Iris pigment epithelial cell (primary cell): ENCODE measurements around a stretch of chr16.

DNA sequence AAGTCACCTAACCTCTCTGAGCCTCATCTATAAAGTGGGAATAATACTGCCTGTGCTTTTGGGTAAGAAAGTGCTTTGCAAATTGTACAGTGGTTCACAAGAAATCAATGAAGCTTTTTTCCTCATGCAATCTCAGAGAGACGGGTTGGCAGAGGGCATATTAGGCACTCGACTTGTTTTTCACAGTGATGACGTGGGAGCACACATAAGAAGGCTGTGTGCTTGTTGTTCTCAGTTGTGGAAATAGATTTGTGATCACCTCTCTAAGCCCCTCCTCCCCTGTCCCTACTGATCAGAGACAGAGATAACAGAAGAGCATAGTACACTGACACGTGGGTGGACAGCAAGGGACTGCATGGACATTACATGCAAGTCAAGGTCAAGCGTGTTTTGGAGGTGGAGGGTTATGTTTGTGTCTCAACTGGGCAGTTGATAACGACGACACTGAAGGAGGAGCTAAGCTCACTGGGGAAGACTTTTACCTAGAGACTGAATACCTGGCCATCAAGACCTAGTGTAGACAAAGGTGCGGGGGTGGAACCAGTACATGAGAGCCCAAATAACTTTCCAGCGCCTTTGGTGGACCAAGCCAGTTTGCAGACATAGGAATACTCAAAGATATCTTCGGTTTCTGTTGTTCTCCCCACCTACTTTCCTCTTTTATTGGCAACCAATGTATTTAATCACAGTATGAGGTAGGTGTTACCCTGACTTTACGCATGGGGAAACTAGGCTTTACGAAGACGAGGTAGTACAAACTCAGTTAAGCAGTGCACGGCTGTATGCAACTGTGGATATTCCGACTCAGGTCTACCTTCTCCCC lies 1.6 kb upstream of the GPT2 start:
- RRBS: no CpG with 5 or more reads among the region's 15 CpGs

DNA sequence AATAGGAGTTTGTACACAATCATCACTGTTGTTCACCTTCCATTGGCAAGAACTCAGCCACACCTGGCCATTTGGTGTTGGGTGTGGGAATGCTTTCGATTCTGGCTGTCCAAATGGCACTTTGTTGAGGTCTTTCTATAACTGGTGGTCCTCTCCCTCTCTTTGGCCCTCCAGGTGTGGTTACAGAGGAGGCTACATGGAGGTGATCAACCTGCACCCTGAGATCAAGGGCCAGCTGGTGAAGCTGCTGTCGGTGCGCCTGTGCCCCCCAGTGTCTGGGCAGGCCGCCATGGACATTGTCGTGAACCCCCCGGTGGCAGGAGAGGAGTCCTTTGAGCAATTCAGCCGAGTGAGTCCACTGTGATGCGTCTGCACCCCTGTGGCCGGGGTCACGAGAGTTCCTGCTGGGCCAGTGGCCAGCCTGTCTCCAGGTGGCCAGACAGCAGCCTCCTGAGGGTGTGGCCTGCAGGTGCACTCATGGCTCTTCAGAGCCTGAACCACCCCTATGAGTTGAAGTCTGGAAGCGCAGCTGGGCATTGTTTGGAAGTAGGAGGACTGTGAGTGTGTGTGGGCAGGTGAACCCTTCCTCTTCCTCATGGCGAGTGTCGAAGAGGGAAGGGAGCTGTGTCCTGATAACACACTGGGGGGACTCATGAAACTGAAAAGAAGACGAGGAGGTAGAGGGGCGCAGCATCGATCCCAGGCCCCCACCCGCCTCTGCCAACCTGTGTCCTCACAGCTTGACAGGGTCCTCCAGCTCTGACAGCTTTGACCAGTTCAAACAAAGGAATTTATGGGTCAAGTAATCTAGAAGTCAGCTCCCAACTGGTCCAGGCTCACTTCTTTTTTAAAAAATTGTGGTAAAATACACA lies 38.1 kb downstream of the GPT2 start:
- RRBS: 83% methylated on average over 1 of the region's 17 CpGs

GRCh38 chr16:46954615-46955028 lies 18.9 kb downstream of the DNAJA2 start:
- RRBS: no CpG with 5 or more reads among the region's 3 CpGs

DNA sequence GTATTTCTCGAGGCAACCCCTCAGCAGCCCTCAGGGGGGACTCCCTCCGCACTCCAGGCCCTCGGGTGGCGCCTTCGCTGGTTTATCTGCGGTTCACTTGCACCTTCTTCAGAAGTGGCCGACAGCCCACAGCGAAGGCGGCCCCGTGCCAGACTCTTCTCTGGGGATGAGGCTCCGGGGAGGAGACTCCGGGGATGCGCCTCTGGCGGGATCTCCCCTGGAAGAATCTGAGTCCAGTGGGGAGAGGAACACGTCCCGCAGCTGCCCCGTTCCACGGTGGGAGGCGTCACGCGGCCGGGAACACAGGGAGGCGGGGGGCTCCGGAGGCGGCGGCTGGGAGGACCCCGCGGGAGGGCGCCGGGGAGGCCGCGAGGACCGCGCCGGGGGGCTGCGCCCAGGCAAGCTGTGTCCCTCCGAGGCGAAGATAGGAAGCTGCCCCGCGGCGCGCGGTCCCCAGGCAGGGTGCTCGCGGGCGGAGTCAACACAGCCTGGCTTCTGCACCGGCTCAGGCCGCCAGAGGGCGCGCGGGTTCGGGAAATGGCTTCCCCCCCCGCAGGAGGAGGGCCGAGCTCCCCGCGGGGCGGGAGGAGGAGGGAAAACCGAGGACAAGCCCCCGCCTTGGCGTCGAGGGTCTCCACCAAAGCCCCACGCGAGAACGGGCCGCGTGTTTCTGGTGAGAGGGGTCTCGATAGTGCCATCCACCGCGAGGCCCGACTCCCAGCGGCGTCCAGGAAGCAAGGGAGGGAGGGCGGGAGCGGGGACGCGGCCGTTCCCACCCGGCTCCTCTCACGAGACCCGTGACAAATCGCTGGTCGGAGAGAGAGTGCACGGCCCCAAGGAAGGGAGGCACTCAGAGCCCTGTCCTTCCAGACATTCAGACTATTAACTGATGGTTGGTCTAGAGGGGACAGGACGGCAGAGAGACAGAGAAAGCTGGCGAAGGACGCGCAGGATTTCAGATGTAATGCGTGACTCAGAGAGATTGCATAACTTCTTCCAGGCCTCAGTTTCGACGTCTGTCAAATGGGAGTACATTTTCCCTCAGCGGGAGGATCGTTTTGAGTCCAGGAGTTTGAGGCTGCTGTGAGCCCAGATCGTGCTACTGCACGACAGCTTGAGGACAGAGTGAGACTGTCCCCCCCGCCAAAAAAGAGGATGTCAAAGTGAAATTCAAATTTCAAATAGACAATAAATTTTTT lies 64.4 kb upstream of the DNAJA2 start:
- RRBS: 4% methylated on average over 7 of the region's 95 CpGs

- RRBS: no CpG with 5 or more reads among the region's 22 CpGs
These were observed 2.1 kb downstream of the NETO2 start for GRCh38 chr16:47141581-47142200.

GRCh38 chr16:47172845-47173261 lies 29.1 kb upstream of the NETO2 start:
- RRBS: no CpG with 5 or more reads among the region's 1 CpG

- RRBS: no CpG with 5 or more reads among the region's 11 CpGs
These were observed 8.7 kb upstream of the LONP2 start for GRCh38 chr16:48235100-48236007.

DNA sequence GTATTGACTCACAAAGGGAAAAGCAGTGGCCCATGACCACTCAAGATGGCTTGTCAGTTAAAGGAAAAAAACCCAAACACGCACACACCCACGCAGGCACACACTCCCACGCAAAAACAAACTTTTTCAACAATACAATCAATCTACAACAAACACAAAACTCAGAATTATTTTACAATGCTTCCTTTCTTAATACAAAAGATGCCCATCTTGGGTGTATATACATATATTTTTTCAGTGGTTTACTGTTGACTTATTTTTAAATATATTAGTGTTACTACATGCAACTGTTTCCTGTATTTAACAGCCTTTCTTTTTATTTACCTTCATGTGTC lies 24.1 kb downstream of the SIAH1 start:
- RRBS: no CpG with 5 or more reads among the region's 3 CpGs

DNA sequence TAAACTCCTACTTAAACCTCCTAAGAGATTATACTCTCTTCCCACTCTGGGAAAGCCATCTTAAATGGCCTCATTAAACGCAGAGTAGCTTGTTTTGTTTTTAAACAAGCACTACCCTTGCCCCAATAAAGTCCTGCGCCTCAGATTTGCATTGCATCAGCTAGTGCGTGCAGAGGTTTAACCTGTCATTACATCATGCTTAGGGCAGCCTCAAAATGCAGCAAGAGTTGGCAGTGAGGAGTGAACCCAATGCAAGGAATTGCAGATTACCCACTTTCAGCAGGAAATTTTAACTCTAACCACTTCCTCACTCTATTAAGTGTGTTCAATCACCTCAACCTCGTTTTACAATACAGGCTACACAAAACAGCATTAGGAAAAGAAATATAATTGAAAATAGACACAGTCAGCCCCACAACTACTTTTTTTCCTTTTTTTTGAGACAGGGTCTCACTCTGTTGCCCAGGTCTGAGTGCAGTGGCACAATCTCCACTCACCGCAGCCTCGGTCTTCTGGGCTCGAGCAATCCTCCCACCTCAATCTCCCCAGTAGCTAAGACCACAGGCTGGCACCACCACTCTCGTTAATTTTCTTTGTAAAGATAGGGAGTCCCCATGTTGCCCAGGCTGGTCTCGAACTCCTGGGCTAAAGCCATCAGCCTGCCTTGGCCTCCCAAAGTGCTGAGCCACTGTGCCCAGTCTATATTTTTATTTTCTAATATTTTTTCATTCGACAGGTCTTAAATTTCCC lies 18.6 kb downstream of the SIAH1 start:
- RRBS: no CpG with 5 or more reads among the region's 10 CpGs

DNA sequence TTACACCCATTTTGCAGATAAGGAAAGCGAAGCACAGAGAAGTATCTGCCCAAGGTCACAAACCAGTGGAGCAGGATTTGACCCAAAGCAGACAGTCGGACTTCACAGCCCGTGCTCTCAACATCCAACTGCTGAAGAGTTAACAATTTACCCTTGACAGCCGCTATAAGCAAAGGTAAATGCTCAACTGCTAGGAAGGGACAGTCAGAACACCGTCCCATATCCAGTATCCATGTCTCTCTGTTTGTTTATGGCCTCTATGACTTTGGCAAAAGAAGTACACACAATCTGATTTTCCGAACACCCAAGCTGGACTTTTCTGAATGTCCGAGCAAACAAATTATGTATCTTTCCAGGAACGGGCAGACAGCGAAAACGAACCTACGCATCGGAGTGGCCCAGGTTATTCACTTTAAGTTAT lies 1.2 kb downstream of the SIAH1 start:
- RRBS: no CpG with 5 or more reads among the region's 12 CpGs

DNA sequence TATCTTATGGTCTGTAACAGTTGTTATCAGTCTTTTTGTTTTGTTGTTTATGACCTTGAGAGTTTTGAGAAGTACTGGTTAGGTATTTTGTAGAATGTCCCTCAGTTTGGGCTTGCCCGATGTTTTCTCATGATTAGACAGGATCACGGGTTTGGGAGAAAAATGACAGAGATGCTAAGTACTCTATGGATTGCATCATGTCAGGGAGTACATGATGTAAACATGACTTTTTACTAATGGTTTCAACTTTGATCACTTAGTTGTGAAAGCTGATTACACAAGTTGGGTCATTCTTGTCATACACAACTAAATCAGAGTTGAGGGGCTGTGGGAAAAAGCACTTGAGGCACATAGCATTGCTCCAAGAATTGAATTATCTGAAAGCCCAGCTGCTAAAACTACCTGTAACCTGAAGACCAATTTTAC lies 94.8 kb upstream of the SIAH1 start:
- RRBS: no CpG with 5 or more reads among the region's 2 CpGs

DNA sequence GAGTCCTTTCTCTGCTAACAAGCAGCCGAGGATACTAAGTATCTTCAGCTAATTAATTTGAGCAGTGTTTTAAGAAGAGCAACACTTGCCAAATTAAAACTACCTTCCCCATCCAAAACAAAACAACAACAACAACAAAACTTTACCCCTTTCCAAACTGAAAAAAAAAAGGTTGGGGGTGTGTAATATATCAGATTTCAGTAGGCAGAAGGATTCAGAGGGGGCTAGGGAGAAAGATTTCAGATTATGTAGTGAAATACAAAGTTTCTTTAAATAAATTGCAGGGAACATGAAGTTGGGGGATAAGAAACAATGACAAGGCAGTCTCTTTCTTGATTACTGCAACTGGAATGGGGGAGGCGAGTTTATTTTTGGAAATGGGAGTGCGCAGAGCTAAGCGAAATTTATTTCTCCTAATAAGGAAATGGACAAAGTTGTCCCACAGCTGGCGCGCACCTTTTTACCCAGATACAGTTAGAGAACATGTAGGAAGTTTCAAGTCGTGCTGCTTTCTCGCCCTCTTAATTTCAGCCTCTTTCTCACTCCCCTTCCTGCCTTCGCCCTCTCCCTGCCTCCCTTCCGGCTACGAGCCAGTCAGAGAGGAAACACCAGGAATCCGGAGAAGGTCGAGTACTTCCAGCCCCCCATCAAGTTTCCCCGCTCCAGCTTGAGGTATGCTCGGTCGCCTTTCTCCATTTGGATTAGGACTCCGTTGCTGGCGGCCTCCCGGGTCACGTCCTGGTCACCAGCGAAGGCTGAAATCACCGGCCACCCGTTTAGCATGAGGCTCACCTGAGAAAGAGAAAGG lies 2.6 kb downstream of the CBLN1 start:
- RRBS: 1% methylated on average over 6 of the region's 23 CpGs

GRCh38 chr16:49465203-49465591 lies 91.6 kb downstream of the C16orf78 start:
- RRBS: 8% methylated on average over 4 of the region's 21 CpGs

DNA sequence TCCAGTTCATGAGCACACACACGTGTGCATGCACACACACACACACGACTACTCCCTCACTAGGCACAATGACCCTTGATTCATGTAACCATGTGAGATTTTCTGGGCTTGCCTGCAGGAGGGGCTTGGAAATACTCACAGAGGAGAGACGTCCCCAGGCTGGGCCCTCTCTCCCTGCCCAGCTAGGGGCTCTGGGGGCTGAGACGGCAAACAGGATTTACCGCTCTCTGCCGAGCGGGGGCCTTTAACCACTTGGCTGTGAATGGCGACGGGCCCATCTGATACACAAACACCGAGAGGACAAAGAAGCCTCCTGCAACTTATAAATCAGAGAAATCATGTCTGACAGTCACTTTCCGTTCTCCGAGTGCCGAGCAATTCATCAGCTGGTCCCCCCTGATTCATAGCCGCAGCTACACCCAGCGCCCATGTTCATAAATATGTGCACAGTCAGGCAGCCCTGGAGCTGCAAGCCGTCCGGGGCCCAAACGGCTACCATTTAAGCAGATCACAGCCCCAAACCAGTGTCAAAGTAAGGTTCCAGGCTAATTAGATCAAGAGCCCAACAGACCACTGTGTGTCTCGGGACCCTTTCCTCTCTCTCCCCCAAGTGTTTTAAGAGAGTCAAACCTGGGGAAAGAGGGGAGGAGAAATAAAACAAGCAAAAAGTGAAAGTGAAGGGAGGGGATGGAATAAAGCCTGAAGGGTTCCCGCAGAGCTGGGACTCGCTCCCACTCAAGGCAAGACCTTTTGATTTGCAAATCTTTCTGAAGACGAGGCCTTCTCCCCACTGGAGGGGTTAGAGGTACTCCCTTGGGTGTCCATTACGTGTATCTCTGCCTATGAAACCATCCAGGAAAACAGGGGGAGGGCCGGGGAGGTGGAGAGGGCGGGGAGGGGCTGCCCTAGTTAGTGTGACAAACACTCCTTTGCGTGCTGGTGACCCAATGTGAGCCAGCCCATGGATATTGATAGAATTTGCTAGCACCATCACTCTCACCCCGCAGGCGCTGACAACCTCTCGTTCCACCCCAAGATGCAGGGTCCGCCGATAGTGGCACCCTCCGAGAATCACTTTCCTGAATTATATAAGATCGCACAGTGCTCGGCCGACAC lies 154.7 kb downstream of the C16orf78 start:
- RRBS: no CpG with 5 or more reads among the region's 35 CpGs

GRCh38 chr16:49586321-49587433 lies 213.1 kb downstream of the C16orf78 start:
- RRBS: no CpG with 5 or more reads among the region's 28 CpGs

GRCh38 chr16:49596042-49596494 lies 222.5 kb downstream of the C16orf78 start:
- RRBS: no CpG with 5 or more reads among the region's 11 CpGs

DNA sequence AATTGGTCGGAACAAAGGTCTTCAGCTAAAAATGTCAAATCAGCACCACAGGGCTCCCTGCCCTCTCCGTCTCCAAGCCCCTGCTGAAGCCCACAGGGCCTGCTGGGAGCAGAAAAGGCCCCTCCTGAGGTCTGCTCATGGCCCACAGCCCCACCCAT lies 155.7 kb downstream of the ZNF423 start:
- RRBS: no CpG with 5 or more reads among the region's 2 CpGs

GRCh38 chr16:49833816-49834161 lies 22.1 kb downstream of the ZNF423 start:
- RRBS: no CpG with 5 or more reads among the region's 9 CpGs

DNA sequence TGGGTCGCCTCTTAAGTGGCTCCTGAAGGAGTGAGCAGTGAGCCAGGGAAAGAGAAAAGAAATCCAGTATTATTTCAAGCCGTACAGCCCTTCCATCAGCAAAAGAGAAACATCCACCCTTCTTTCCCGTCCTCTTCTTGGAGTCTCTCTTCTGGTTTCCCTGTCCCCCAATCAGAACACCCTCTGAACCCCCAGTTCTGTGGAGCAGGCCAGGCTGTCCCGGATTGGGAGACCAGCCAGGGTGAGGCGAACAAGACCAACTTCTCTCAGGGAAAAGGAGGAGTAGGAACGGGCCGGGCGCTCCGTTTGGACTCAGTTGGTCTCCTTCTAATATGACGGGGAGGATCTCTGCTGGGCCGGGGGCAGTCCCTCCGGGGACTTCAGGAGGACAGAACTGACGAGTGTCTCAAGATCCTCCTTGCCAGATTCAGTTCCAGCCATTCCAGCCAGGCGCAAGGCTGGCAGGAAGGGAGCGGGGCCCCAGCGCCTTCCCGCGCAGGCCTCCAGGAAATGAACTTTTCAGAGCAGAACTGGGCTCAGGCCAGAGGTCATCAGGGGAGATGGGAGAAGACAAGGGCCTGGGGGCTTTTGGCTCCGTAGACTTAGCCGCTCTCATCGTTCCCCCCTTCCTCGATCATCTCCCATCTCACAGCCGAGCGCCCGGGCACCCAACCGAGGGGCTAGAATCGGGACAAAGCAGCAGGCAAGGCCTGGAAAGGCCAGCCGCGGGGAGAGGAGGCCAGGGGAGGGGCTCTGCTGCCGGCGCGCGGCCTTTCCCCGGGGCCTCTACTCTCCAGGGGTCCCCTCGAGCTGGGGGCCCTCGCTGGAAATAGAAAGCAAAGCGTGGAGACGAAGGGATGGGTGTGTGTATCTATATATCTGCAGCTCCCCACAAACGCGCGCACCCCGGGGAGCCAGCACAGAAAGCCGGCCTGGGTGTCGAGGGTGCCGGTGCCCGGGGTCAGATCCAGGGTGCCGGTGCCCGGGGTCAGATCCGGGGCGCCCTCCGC lies 1.6 kb downstream of the ZNF423 start:
- RRBS: 11% methylated on average over 14 of the region's 51 CpGs

- RRBS: no CpG with 5 or more reads among the region's 37 CpGs
These were observed 3.4 kb upstream of the ZNF423 start for GRCh38 chr16:49859072-49860002.